Colon Carcinoma Metastatic in the Lung (tissue), 2 donors: ENCODE measurements around the genes CFHR5, ASPM and C1orf53.

DNA sequence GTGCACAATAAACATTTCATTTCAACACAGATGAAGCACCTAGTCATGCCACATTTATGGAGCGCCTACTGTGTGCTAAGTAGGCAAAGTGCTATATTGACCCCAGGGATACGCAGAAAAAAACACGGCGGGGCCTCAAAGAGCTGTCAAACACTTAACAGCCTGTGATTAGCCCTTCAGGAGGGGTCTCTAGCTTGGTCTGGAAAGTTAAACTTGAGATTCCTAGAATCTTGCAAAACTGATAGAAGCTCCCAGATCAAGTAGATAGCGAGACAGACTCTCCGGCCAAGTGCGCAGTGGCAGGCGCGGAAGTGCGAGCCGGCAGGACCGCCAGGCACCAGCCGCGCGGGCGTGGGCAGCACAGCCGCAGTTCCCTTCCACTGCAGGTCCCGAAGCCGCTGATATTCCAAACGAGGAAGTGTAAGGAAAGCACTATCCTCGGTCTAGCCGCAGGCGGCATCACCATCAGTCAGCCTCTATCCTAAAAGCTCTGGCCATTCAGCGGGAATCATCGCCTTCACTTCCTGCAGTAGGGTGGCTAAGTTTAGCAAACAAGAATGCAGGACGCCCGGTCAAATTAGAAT lies 840 bp downstream of the GLRX2 start:
- PRO-cap, 2 experiments: no peak in any of the 2 experiments

GRCh38 chr1:193418053-193419013 lies 231.9 kb upstream of the B3GALT2 start:
- PRO-cap, 2 experiments: peak in 1 of 2 experiments; most common minus-strand start chr1:193418601 (in 1)

DNA sequence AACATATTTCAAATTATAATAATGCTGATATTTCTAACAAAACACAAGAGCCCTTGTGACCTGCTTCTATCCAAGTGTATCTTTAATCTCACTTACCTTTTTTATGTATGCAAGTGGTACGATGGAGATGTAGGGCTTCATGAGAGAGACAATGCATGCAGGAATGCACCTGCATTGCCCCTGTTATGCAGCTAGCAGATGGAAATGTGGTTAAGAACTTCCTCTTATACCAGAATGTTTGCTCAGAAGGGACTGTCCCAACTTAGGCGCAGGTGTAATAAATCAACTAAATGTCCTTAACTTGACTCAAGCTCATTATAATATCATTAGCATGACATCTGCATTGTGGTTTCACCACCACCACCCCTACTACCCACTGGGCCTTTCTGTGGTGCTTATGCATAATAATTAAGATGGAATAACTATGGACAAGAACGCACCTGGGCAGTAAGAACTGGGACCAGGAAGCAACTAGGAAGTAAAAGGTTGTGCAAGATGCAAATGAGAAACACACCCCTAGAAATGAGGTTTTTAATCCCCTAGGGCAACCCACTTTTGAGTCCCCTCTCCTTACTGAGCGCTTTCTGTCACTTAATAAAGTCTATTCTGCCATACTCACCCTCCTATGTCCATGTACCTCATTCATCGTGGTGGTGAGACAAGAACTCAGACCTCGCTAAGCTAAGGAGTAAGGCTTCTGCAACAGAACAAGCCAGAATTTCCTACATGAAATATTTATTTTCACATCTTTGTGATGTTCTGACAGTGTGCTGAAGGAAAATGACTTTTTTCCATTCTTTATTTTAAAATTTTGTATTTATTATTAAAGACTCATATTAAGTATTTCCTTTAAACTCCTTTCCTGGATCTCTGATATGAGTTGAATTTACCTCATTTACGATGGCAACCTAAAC lies 1103.3 kb upstream of the B3GALT2 start:
- PRO-cap, 2 experiments: no peak in any of the 2 experiments

GRCh38 chr1:196650029-196650455 lies 1.8 kb upstream of the CFH start:
- PRO-cap, 2 experiments: no peak in any of the 2 experiments

- PRO-cap, 2 experiments: no peak in any of the 2 experiments
These were observed 906 bp upstream of the CFHR3 start for GRCh38 chr1:196773803-196774064.

DNA sequence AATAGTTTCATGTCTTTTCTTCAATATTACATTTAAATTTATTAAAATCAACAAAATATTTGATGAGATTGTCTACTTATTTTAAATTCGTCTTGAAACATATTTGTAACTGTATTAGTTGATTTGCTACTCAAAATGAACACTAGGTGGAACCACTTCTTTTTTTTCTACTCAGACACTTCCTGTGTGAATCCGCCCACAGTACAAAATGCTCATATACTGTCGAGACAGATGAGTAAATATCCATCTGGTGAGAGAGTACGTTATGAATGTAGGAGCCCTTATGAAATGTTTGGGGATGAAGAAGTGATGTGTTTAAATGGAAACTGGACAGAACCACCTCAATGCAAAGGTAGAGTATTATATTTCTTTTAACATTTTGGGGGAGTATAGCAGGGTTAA lies 8.4 kb downstream of the CFHR1 start:
- PRO-cap, 2 experiments: no peak in any of the 2 experiments

GRCh38 chr1:196977077-196977778 lies at the start of gene CFHR5:
TSS of gene CFHR5 (plus strand) at chr1:196977556.
- PRO-cap, 2 experiments: no peak in any of the 2 experiments

DNA sequence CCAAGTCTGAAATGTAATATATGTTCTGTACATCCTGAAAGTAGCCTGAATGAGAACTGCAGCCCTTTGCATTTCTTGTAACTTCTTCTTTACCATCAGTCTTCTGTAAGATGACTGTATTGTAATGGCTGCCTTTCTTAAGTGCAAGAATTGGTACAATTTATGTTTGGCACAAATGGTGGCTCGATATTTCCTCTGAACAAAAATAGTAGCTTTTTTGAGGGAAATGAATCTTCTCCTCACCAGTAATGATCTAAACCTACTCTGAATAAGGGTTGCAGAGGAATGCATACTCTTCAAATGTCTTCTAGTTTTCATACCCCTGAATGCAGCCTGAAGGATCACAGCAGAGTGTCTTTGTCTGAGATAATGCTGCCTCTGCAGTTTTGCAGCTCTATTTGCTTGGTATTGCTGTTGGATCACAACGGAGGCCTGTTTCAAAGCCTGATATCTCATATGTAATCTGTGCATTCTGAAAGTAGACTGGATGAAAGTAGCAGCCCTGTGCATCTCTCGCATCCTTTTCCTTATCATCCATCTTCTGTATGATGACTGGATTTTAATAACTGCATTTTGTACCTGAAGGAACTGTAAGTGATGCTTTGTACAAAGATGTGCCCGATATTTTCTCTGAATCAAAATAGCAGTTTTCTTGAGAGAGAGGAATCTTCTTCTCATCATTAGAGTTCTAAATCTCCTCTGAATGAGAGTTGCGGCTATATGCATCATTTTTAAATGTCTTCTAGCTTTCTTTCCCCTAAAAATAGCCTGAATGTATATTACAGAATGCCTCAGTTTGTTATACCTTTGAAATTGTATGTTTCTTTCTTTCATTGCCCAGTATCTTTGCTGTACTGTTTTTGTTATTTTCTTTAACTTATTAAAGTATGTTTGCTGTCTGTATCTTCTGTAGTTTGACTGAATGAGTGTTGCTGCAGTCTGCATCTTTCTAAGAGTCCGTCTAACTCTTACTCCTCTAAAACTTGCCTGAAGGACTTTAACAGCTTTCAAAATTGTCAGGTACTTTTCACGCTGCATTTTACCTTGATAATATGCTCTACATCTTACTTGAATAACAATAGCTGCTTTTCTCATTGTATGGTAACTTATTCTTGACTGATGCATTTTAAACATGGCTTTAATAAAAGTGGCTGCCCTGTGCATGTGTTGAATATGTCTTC lies 35.1 kb upstream of the F13B start:
- PRO-cap, 2 experiments: no peak in any of the 2 experiments

- PRO-cap, 2 experiments: peak in 1 of 2 experiments; most common minus-strand start chr1:197146694 (in 1)
These were observed at the start of gene ASPM for GRCh38 chr1:197145780-197146766. TSS of gene ASPM (minus strand) at chr1:197146669.

DNA sequence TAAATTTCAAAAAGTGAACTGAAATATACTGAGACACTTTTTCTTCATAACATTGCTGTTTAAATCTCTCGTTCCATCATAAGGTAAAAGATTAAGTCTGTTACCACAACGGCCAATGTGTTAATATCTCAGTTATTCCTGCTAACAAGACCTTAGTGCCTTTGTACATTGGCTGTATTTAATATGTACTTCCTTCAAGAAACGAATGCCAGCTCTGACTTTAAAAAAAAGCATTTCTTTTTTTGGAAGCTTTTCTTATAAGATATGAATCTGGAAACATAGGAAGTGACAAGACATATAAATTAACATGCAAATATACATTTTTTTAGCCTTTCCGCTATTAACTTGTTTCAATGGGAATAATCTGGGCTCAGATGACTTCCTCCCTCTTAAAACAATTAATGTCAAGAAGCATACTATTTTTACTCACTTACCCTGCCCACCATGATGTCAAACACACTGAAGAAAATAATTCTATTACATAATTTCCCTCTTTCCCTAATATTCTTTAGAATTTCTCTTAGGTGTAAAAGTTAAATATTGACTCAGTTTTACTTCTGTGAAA lies 1.5 kb downstream of the DENND1B start:
- PRO-cap, 2 experiments: no peak in any of the 2 experiments

DNA sequence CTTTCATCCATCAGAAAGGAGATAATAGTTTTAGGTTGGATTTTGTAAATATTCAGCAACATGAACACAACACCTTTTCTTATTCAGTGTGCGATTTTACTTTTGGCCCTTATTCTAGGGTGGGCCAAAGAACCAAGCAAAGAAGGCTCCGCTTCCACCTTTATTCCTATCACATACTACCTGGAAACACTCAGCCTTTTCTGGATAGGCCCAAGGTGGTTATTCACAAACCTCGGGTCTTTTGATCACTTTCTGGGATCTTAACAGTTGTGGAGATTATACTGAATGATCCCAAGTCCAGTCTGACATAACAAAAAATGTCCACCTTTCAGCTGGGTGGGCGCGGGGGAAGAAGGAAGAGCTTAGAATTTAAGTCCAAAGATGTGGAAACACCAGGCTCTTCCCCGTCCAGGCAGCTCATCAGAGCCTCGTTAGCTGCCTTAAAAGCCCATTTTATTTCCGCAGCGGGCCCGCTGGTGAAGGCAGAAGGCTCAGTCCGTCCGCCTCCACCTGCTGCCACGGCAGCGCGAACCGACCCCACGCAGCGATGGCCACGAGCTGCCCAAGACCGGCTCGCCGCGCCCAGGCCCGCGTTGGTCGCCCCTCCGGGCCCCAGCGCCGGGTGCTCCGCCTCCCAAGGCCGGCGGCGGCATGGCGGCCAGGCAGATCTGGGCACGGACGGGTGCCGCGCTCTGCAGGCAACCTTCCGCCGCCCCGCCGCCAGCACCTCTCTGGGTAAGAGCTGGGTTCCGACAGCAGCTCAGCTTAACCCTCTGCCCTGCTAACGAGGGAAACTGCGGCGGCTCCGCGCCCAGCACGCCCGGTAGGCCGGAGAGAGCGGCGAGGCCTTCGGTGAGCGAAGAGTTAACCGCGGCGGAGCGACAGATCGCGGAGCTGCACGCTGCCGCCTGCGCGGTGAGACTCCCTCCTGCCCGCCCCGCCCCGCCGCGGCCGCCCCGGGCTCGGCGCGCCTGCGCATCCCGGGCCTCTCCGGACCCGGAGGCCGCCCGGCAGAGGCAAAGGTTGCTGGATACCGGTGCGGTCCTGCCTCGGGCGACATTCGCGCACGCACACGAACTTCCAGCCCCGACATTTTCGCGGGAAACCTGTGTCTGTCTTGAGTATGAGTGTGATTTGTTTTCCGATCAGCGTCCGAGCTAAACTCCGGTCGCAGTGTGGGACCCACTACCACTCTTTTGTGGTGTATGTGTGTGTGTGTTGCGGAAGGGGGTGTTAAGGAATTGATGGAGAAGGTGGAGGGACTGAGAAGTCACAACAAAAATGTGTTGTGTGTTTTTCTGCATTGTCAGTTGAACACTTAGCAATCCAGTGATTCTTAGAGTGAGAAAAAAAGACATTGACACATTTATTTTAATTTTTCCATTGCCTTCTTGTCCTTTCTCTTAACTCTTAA lies at the start of gene C1orf53:
Gene C1orf53 (plus strand): TSS at position 632 of the 1,414 bp plus-strand sequence.
- PRO-cap, 2 experiments: peak in 2 of 2 experiments; most common plus-strand start position 652 of the sequence (in 2); most common minus-strand start position 549 of the sequence (in 1)

- PRO-cap, 2 experiments: no peak in any of the 2 experiments
These were observed 80.5 kb upstream of the NEK7 start for GRCh38 chr1:198076327-198076591.

GRCh38 chr1:198175770-198176426 lies 19.1 kb downstream of the NEK7 start:
- PRO-cap, 2 experiments: peak in 1 of 2 experiments; most common minus-strand start chr1:198175973 (in 1)

- PRO-cap, 2 experiments: no peak in any of the 2 experiments
These were observed 28.9 kb downstream of the NEK7 start for GRCh38 chr1:198185715-198186168.

DNA sequence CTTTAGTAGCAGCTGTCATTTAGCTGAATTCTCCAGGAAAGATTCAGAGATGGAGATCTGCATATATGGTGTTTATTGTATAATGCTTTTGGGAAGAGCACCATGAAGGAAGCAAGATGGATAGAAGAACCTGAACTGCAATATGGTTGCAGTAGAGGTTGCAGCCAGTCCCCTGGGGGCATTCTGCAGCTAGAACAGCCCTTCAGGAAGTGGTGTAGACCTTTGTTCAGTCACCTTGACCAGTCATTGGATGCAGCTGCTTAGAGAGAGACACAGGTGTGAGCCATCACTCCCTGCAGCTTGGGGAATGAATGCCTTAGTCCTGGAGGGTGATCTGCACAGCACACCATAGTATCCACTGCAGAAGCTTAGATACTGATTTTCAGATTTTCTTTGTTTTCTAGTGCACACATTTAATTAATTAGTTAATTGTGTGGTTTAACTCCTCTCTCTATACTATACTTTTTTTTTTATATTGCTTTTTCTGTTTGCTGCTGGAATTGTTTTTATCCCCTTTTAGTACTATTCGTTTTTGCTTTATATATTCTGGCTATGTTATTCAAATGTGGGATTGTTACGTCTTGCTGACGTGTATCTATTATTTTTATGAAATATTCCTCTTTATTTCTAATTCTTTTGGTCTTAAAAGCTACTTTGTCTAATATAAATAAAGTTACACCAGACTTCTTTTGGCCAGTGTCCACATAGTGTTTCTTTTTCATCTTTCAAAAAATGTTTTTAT lies 42.4 kb downstream of the NEK7 start:
- PRO-cap, 2 experiments: no peak in any of the 2 experiments

GRCh38 chr1:198211270-198212003 lies 54.6 kb downstream of the NEK7 start:
- PRO-cap, 2 experiments: no peak in any of the 2 experiments

DNA sequence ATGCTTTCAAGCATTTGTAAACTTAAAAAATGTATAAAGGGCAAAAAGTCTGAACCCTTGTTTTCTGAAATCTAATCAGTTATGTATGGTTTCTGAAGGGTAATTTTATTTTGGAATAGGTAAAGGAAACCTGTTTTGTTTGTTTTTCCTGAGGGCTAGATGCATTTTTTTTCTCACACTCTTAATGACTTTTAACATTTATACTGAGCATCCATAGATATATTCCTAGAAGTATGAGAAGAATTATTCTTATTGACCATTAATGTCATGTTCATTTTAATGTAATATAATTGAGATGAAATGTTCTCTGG lies 164.3 kb downstream of the NEK7 start:
- PRO-cap, 2 experiments: no peak in any of the 2 experiments

DNA sequence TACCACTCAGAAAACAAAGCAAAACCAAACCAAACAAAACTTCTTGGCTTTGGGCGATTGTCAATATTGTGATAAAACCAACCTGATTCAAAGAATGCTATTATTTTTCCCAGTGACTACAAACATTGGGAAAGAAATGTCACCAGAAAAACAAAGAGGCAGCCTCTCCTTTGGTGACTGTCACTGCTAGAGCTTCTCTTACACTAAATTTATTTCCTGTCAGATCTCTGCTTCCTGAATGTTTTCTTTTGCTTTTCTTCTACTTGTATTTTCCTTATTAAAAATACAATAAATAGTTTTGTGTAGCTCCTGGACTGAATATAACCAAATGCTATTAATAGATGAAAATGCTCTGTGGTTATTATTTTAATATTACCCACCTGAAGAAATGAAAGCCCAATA lies 5.7 kb downstream of the ATP6V1G3 start:
- PRO-cap, 2 experiments: no peak in any of the 2 experiments

GRCh38 chr1:198641315-198642090 lies 2.7 kb downstream of the PTPRC start:
- PRO-cap, 2 experiments: peak in 1 of 2 experiments; most common minus-strand start chr1:198641757 (in 1)

DNA sequence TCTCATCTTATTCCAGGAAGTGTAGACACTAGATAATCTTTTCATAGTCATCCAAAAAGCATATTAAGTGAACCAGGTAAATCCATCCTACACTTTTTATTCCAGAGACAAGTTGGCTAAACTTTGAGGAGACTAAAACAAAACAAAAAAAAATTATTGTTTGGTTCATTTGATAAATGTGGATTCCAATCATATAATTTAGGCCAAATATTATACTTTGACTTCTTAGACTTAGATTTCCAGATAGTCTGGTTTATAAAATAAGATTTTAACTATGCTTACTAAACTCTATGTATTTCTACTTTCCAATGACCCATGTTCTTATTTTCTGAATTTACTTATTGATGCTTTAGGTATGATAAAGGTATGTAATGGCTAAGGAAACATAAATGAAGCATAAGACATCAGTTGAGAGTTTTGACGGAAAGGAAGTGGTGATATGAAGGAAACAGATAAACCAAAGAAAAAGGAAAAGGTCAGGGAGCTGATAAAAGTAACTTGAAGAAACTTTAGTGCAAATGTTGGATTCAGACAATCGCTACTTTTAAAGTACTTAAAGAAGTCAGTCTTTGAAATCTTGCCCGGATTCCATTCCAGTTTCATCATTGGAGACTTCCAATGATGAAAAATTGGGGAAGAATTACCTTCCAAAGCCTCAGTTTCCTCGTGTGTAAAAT lies 10.3 kb downstream of the PTPRC start:
- PRO-cap, 2 experiments: no peak in any of the 2 experiments